H1 (cell line): ENCODE results near the genes RDH12 and RAD51B.

DNA sequence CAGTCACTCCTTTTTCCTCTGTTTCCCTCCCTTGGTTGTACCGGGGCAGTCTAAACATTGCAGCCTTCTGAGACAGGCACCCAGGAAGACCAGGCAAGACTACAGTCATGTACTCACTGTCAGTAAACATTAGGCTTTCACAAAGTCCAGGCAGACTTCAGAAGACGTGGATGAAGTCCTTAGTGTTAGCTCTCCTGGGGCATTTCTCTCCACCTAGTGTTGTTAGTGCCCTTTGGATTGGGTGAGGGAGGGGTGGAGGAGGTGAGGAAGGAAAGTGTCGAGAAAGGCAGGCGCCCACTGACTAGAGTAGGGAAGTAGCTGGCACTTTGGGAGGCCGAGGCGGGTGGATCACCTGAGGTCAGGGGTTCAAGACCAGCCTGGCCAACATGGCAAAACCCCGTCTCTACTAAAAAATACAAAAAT is 20.2 kb downstream of the TMEM229B start:
- RRBS = no CpG with 5 or more reads among the region's 7 CpGs
CAGE:
- cytosol, long polyA plus RNA = no peak
- long polyA plus RNA = no peak
- nucleus, long polyA plus RNA = no peak

GRCh38 chr14:67602891-67603277 is 2.8 kb upstream of the PIGH start:
- RRBS = no CpG with 5 or more reads among the region's 4 CpGs
CAGE:
- cytosol, long polyA plus RNA = no peak
- long polyA plus RNA = no peak
- nucleus, long polyA plus RNA = no peak

- RRBS = no CpG with 5 or more reads among the region's 3 CpGs
CAGE:
- cytosol, long polyA plus RNA = no peak
- long polyA plus RNA = no peak
- nucleus, long polyA plus RNA = no peak
These were observed at the start of gene RDH12 for GRCh38 chr14:67701662-67701946. Gene RDH12, plus strand, starts transcription at chr14:67701886.

DNA sequence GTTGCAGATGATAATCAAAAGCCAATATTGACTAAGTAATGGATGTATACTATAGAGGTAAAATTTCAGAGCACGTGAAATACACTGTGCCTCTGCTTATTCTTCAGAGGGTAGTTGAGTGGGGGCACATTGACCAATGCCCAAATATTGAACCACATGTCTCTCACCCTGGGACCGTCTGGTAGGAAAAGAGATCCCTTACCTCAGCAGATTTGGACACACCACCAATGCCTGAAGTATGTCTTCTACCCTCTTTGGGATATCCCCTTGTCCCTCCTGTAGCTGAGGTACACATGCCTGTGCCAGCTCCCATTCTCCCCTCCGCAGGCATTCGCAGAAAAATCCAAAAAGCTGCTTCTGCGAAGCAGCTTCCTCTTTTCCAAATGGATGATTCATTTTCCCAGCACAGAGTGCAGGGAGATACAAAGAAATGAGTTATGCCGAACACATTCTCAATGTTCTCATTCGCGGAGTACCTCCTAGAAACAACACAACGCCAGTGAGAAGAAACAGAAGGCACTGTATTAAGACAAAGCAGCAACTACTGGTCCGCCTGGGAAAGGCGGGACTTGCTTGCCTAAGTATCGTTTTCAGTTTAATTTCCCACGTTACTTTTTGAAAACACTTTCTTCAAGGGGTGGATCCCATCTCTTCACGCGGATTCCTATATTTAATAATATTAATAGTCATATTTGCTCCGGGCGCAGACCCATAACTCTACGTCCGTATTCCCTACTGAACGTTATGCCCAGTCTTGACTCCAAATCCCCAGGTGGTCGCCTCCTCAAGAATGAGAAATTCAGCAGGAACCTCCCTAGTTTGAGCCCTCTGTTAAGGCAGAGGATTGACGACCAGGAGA is 593 bp downstream of the ZFYVE26 start:
- RRBS = no CpG with 5 or more reads among the region's 22 CpGs
CAGE:
- cytosol, long polyA plus RNA = start-site peak on the minus strand centred at position 514 of the sequence, 68 bp wide, 12 reads
- long polyA plus RNA = no peak
- nucleus, long polyA plus RNA = no peak

GRCh38 chr14:67819523-67820448 is at the start of gene RAD51B:
Gene RAD51B, plus strand, starts transcription at chr14:67819779.
- RRBS = no CpG with 5 or more reads among the region's 30 CpGs
CAGE:
- cytosol, long polyA plus RNA = start-site peak on the plus strand at chr14:67819778-67819822, 306 reads
- long polyA plus RNA = start-site peak on the plus strand at chr14:67819812-67819838, 295 and 383 reads in 2 replicates
- nucleus, long polyA plus RNA = start-site peak on the plus strand at chr14:67819821-67819835, 413 reads

DNA sequence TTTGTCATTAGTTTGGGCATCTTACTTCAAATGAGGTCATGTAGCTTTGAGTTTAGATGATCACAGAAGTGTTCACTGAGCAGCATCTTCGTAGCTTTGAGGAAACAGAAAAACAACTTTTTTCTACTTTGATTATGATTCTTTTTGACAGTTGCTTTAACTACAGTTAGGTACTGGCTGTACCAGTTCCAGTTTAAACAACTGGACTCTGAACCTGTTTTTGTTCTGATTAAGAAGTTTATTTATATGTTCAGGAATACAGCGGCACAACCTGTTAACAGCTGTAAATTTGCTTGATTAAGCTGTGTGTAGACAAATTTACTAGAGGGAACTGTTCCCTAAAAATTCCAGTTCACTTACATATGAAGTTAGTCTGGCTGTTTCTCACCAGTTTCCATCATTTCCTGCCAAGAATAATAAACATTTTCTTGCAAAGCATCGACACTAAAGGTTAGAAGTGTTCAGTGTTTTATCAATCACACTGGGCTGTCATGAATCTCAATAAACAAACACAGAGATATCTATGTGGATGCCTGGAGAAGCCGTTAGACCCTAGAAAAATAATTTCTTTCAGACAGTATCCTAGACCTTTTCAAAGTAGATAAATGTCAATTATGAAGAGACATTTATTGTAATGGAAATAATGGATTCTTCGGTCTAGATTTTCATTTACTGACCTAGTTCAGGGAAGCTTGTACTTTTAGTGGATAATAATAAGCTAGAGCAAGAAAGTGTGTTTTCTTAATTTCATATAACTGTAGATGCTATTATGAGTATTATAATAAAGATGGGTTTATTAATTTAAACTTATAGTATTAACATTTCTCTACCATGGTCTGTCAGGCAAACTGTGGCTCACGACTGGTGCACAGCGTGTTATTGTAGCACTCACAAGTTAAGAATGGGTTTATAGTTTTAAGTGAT is 192.2 kb downstream of the RAD51B start:
- RRBS = no CpG with 5 or more reads among the region's 7 CpGs
CAGE:
- cytosol, long polyA plus RNA = no peak
- long polyA plus RNA = no peak
- nucleus, long polyA plus RNA = no peak

GRCh38 chr14:68085752-68086590 is 266.4 kb downstream of the RAD51B start:
- RRBS = 86% methylated on average over 5 of the region's 26 CpGs
CAGE:
- cytosol, long polyA plus RNA = no peak
- long polyA plus RNA = no peak
- nucleus, long polyA plus RNA = no peak

DNA sequence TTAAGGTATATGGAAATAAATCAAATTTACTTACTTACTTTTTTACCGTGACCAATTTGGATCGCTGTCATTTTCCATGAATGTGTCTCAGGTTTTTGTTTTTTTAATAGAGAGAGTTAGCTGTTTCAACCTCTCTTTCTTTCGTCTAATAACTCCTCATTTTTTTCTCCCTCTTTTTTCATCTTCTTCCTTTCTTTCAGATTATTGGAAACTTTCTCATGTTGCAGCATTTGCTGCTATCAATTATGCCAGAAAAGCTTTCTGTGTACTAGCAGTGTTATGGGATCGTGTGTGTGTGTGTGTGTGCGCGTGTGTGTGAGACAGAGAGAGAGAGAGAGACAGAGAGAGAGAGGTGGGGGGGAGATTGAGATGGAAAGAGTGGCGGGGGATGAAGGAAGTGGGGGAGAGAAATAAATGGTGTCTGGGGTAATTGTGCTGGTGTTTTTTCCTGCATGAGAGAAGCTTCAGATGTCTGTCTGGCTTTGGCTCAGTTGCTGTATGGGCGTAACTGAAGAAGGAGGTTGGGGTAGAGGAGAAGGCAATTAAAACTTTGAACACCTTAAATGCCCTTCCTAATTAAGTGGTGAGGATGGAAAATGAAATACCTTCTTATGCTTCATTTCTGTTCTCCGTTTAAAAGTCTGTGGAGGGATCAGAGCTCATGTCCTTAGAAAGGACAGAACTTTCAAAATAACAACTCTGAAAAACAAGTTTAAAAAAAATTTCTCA is 268.9 kb downstream of the RAD51B start:
- RRBS = no CpG with 5 or more reads among the region's 9 CpGs
CAGE:
- cytosol, long polyA plus RNA = no peak
- long polyA plus RNA = no peak
- nucleus, long polyA plus RNA = no peak

CAGE:
- cytosol, long polyA plus RNA = no peak
- long polyA plus RNA = no peak
- nucleus, long polyA plus RNA = no peak
These were observed 372.4 kb downstream of the RAD51B start for GRCh38 chr14:68191838-68192433.

DNA sequence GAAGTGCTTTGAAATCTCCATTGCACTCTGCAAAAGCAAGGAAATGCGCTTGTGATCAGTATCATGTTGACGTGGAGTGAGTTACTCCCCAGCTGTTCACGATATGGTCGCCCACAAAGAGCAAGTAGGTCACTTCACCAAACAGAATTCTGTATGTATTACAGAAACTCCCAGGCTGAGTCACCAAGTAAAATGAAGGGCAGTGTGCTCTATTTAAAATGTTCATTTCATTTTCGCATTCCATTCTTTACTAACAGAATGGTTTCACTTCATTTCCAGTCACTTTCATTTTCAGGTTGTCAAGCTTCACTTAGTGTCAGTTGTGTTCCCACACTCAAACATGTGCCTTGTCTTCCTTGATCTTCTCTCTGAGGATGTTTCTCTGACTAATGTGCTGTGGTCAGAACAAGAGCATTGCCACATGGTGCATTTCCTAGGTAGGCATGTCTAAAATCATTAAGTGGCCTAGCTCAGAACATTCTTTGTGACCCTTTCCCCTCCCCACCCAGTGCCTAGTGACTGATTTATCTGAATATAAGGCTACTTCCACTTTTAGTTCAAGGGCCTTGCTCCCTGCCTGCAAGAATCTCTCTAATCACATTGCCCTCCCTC is 391.2 kb downstream of the RAD51B start:
- RRBS = no CpG with 5 or more reads among the region's 5 CpGs
CAGE:
- cytosol, long polyA plus RNA = no peak
- long polyA plus RNA = no peak
- nucleus, long polyA plus RNA = no peak

DNA sequence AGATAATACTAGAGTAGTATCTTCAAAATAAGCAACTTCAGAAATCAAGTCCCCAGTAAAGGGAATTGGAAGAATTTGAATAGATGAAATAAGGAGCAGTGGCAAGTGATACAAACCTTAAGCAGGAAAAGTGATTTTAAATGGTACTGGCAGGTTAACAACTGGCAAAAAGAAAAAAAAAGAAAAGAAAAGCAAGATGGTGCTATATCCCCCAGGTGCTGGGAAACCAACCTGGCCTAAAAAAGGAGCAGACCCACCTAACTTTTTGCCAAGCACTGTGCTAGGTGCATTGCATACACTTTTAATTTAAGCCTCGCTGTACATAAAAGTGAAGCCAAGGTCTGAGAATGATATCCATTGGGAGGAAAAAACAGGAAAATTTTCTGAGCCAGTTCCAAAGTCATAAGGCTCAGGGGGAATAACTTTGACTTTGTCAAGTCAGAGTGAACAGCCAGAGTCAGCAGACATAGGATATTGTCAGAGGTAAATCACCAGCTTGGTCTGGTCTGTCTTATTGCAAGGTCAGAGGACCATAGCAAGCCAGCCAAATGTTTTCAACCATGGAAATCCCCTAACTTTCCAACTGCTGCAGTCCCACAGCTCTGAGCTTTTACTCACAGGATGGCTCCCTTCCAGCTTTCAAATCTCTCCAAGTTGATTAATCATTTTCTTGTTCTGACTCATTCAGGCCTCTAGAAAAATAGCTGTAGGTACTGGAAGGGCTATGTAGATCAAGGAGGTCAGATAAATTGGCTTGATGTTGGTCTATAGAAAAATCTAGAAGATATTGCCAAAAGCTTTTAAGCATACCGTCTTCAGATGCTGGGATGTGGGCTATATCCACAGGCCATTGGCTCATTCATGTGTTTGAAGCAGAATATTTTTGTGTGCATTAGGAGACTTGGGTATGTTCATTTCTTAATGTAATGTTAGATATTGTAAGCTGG is 412.9 kb downstream of the RAD51B start:
- RRBS = no CpG with 5 or more reads among the region's 2 CpGs
CAGE:
- cytosol, long polyA plus RNA = no peak
- long polyA plus RNA = no peak
- nucleus, long polyA plus RNA = no peak

DNA sequence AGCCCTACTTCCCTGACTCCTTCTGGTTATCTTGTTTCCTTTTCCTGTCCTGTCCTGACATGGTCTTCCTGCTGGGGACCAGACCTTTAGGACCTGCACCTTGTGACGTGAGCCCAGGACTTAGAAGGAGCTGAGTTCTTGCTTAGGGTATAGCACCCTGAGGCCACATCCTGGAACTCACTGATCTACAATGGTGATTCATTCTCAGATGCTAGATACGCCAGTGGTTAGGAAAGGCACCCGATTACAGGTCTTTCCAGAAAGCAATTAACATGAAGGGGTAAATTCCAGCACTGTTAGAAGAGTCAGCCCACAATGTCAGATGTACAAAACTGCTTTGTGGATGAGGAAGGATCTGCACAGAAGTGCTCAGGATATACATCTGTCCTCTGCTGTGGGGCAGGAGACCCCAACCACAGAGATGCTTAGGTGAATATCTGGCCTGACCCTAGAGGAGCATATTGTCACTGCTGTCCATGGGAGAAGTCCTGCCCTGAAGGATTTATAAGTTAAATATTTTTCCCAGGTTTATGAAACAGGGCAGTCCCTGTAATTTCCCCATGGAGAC is 324.1 kb downstream of the ZFP36L1 start:
- RRBS = no CpG with 5 or more reads among the region's 3 CpGs
CAGE:
- cytosol, long polyA plus RNA = no peak
- long polyA plus RNA = no peak
- nucleus, long polyA plus RNA = no peak

DNA sequence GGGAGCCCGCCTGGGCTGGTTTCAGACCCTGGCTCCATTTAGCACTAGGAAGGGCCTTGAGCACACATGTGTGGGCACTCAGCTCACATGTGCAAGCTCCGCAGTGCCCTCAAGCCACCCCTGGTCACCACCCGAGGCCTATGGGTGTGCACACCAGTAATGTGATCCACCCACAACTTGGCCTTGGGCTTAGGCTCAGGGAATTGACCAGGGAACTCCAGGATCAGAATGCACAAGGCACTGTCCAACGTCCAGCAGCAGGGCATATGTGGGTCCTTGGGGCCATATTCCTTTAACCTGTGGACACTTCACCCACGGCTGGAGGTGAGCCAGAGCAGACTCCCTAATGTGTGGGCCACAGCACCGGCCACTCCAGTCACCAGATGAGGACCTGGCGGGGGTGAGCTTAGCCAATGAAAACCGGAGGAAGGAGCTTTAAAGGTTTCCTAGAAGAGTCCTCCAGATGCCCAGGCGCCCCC is 209.2 kb downstream of the ZFP36L1 start:
- RRBS = 86% methylated on average over 3 of the region's 9 CpGs
CAGE:
- cytosol, long polyA plus RNA = no peak
- long polyA plus RNA = no peak
- nucleus, long polyA plus RNA = no peak

GRCh38 chr14:68626359-68626712 is 166.5 kb downstream of the ZFP36L1 start:
- RRBS = no CpG with 5 or more reads among the region's 1 CpG
CAGE:
- cytosol, long polyA plus RNA = no peak
- long polyA plus RNA = no peak
- nucleus, long polyA plus RNA = no peak

- RRBS = no CpG with 5 or more reads among the region's 12 CpGs
CAGE:
- cytosol, long polyA plus RNA = no peak
- long polyA plus RNA = no peak
- nucleus, long polyA plus RNA = no peak
These were observed 161.1 kb downstream of the ZFP36L1 start for GRCh38 chr14:68631620-68632233.

GRCh38 chr14:68659008-68659625 is 133.8 kb downstream of the ZFP36L1 start:
- RRBS = no CpG with 5 or more reads among the region's 12 CpGs
CAGE:
- cytosol, long polyA plus RNA = no peak
- long polyA plus RNA = no peak
- nucleus, long polyA plus RNA = no peak

DNA sequence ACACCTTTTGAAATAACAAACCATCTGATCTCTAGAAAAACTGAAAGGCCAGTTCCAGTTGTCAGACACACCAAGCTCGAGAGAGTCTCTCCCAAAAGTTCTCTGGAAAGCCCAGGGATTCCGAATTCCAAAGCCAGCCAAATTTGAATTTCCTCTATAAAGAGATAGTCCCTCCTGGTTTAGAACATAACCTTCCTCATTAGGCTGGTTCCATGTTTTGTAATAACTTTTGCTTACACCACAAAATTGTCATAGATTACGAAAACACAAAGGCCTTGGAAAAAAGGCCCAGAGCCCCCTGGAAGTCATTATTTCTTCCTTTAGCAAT is 110.6 kb downstream of the ZFP36L1 start:
- RRBS = no CpG with 5 or more reads among the region's 3 CpGs
CAGE:
- cytosol, long polyA plus RNA = no peak
- long polyA plus RNA = no peak
- nucleus, long polyA plus RNA = no peak

DNA sequence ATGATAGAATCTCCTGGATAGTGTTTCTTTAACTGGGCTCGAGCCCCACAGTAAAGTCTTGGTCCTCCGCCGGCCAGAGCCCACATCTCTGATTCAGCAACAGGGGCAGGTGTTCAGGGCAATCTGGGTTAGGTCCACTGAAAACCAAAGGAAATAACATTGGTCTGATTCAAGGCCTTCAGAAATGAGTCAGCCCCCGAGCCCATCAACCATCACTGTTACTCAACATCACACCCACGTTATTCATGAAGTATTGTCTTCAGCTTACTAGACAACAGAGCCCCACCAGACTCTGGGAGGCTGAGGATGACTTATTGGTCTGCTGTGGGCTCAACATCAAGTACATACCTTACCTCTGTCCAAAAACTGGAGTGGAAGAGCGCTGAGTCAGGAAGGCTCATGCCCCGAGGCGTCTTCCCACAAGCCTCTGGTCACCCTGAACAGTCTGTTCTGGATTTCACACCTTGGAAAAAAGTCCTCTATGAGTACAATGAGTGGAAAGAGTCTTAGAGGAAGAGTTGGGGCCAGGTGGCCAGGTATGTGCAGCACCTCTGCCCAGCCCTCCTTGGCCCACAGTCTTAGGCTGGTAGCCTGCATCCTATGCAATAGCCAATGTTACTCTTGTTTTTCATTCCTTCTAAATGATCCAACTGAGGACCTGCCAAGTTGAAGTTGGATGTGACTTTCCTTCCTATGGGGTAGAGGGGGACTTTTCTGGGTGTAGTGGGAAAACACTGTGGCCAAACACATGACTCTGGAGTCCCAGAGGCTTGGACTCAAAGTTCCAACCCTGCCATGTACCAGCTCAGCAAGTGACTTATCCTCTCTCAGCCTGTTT is 97.4 kb downstream of the ZFP36L1 start:
- RRBS = no CpG with 5 or more reads among the region's 8 CpGs
CAGE:
- cytosol, long polyA plus RNA = no peak
- long polyA plus RNA = no peak
- nucleus, long polyA plus RNA = no peak

DNA sequence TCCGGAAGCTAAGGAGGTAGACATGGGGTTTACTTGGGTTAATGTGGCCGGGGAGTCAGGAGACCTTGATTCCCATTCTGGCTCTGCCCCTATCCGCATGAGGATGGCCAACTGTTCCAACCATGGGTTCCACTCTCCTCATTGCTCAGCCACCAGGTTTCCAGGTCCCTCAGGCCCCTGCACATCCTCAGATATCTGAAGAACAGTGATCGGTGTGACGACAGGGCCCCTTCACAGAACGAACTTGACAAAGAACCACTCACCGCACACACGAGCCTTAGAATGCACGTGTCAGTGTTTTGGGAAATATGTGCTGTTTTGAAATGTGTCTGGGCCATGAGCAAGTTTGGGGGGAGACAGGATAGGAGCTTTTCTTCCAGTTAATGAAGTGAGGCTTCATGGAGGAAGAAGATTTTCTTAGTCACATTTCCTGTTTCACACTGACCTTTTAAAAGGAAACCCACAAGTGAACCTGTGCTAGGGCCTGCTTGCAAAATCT is 58.7 kb downstream of the ZFP36L1 start:
- RRBS = no CpG with 5 or more reads among the region's 9 CpGs
CAGE:
- cytosol, long polyA plus RNA = no peak
- long polyA plus RNA = no peak
- nucleus, long polyA plus RNA = no peak

- RRBS = no CpG with 5 or more reads among the region's 10 CpGs
CAGE:
- cytosol, long polyA plus RNA = no peak
- long polyA plus RNA = no peak
- nucleus, long polyA plus RNA = no peak
These were observed 91.9 kb upstream of the ZFP36L1 start for GRCh38 chr14:68884676-68885291.